Keratinocyte (primary cell): ENCODE measurements around a stretch of chr1.

DNA sequence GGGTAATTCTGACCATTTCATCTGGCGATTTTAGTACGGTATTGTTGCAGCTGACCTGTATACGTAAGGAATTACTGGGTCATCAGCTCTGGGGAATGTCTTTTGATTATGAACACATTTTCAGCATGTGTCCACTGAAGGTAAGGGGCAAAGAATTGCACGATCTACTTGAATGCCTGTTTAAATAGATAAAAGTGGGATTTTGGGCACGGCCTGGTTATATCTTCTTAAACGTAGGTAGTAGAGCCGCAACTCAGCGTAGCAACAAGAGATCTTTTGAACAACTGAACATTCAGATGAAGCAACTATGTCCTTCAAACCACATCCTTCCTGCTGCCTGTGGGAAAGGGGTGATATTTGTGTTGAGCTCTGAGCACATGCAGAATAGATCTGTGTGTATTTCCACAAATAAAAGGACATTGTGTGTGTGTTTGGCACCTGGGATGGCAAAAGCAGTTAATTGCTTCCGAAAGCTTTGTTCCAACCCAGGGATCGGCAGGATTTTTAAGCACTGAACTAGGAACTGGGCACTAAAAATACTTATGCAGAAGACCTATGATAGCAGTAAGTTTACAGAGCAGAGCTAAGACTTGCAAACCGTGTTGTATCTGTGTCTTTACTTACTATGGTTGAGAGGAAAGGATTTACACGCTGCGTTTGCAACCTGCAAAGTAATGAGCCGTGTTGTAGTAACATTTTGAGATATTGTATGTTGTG, 333.3 kb downstream of the CHRM3 start:
CAGE:
- cytosol, long polyA minus RNA: no peak
- cytosol, long polyA plus RNA: no peak
- long polyA plus RNA: no peak
- nucleus, long polyA minus RNA: no peak
- nucleus, long polyA plus RNA: no peak

DNA sequence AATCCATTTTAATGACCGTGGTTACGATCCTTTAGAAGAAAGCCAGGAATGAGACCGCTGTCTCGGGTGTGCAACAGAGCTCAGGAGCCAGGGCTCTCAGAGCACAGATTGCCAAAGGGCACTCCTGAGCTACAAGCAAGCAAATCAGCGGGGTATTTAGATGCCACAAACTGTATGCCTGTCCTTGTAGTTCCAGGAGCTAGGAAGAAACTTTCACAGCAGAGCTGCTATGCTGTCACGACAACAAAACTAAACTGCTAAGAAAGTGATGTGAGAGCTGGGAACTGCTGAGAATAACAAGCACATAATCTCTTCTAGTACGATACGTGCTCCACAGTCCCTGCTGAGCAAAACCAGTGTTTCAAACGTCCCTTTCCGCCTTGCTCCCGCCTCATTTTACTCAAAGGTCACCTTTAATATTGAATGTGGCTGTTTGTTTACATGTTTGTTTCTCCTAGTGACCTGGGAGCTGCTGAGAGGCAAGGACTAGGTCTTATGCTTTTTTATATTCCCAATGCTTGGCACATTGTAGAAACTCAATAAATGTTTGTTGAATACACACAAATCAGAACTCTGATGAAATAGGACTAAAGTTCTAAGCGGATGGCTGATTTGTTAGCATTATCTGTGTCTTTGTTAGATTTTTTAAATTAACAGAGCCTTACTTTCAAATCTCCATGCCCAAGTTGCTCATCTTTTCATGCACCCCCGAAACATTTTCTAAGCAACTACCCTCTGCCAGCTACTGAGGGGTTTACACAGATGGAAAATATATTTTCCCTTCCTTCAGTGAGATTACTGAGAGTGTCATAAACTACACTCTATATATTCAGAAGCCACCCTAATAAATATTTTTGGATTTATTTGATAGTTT, 14.6 kb downstream of the GREM2 start:
CAGE:
- cytosol, long polyA minus RNA: no peak
- cytosol, long polyA plus RNA: no peak
- long polyA plus RNA: no peak
- nucleus, long polyA minus RNA: no peak
- nucleus, long polyA plus RNA: no peak

DNA sequence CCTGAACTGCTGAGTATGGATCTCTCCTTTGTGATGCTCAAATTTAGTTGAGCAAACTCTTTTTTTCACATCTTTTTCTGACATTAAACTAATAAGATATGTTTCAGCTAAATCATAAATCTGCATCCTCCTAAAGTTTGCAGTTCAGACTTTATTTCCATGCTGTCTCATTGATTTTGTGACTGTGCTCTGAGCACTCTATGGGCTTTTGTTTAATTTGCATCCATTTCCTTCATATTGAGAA, 56.9 kb downstream of the WDR64 start:
CAGE:
- cytosol, long polyA minus RNA: no peak
- cytosol, long polyA plus RNA: no peak
- long polyA plus RNA: no peak
- nucleus, long polyA minus RNA: no peak
- nucleus, long polyA plus RNA: no peak

DNA sequence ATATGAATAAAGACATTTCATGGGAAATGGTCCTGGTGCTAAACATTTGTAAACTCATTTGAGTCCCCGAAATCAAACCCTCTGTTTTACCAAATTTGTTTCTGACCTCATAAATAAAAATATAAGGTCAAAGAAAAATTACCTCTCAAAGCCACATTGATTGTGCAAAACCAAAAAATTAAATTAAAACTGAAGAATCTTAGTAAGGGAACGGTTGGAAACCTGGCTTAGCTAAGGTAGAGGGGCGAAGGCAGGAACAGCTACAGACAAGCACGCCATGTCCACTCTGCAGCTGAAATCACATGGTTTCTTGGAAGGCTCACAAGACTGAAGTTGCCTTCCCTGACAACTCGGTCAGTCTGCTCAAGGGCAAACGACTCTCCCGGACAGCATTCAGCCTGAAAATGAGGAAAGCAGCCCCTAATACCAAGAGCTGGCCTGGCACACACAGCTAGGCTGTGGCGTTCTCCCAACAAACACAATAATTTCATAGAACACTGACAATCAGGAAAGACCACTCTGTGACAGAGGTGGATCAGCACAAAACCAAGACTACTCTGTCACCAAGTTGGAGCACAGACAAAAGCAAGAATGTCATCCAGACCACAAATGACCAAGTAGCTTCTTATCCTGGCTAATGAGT, 22.7 kb upstream of the BECN2 start:
CAGE:
- cytosol, long polyA minus RNA: no peak
- cytosol, long polyA plus RNA: no peak
- long polyA plus RNA: no peak
- nucleus, long polyA minus RNA: no peak
- nucleus, long polyA plus RNA: no peak

DNA sequence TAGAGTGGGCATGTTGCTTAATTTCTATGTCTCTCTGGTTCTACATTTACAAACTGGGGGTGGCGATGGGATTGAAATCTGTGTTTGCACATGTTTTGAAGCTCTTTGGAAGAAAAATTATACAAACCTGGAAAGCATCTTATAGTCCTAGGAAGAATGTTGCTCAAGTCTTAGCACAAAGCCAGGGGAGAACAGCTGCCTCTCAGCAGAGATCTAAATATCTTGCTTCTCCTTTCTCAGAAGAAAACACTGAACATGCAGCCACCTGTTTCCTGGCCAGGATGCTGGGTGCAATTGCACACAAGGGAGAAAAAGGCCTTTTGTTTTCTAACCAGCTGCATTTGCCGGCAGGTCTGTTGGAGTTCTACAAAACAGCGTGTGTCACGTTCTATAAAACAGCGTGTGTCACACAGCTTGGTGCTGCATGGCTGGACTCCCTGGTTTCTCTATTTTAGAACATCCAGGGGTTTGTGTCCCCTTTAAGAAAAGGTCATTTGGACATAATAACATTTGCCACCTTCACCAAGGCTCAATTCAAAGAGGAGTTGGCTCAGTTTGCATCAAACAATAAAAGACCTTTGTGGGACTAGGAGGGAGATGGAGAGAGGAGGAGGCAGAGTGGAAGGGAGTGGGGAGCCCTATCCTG, 259.6 kb upstream of the PLD5 start:
CAGE:
- cytosol, long polyA minus RNA: no peak
- cytosol, long polyA plus RNA: no peak
- long polyA plus RNA: no peak
- nucleus, long polyA minus RNA: no peak
- nucleus, long polyA plus RNA: no peak

CAGE:
- cytosol, long polyA minus RNA: no peak
- cytosol, long polyA plus RNA: no peak
- long polyA plus RNA: no peak
- nucleus, long polyA minus RNA: no peak
- nucleus, long polyA plus RNA: no peak
Observed at GRCh38 chr1:243185901-243186513, 69.1 kb downstream of the CEP170 start.

GRCh38 chr1:243240192-243240480, 14.9 kb downstream of the CEP170 start:
CAGE:
- cytosol, long polyA minus RNA: no peak
- cytosol, long polyA plus RNA: no peak
- long polyA plus RNA: no peak
- nucleus, long polyA minus RNA: no peak
- nucleus, long polyA plus RNA: no peak

GRCh38 chr1:243254249-243254871, 721 bp downstream of the CEP170 start:
CAGE:
- cytosol, long polyA minus RNA: no peak
- cytosol, long polyA plus RNA: no peak
- long polyA plus RNA: no peak
- nucleus, long polyA minus RNA: start-site peak on the minus strand at chr1:243254272-243254421, 15 reads
- nucleus, long polyA plus RNA: no peak

DNA sequence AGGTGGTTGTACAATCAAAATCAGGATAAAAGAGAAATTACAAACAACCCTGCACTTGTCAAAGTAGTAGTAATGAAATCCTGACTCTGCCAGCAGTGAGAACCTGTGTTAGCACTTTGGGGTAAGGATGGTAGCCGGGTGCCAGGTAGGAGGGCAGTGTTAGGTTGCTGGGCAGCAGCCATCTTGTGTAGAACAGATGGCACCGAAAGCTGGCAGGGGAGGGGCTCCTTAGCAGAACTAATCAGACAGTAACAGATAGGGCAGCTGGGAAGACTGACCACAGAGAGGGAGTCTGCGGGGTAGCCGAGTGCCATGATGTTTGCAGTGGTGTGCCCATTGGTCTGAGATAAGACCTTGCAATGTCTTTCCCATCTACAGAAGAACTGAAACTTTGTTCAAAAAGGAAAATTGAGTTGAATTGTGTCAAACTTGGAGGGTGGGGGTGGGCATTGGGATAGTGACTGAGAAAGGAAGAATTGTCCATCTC, 137.3 kb downstream of the SDCCAG8 start:
CAGE:
- cytosol, long polyA minus RNA: no peak
- cytosol, long polyA plus RNA: no peak
- long polyA plus RNA: no peak
- nucleus, long polyA minus RNA: no peak
- nucleus, long polyA plus RNA: no peak

GRCh38 chr1:243396630-243397357, 141.0 kb downstream of the SDCCAG8 start:
CAGE:
- cytosol, long polyA minus RNA: no peak
- cytosol, long polyA plus RNA: no peak
- long polyA plus RNA: no peak
- nucleus, long polyA minus RNA: no peak
- nucleus, long polyA plus RNA: no peak

GRCh38 chr1:243739455-243740219, 110.4 kb downstream of the AKT3 start:
CAGE:
- cytosol, long polyA minus RNA: no peak
- cytosol, long polyA plus RNA: no peak
- long polyA plus RNA: no peak
- nucleus, long polyA minus RNA: no peak
- nucleus, long polyA plus RNA: no peak

GRCh38 chr1:243848957-243849810, 859 bp downstream of the AKT3 start:
CAGE:
- cytosol, long polyA minus RNA: no peak
- cytosol, long polyA plus RNA: no peak
- long polyA plus RNA: no peak
- nucleus, long polyA minus RNA: no peak
- nucleus, long polyA plus RNA: no peak

DNA sequence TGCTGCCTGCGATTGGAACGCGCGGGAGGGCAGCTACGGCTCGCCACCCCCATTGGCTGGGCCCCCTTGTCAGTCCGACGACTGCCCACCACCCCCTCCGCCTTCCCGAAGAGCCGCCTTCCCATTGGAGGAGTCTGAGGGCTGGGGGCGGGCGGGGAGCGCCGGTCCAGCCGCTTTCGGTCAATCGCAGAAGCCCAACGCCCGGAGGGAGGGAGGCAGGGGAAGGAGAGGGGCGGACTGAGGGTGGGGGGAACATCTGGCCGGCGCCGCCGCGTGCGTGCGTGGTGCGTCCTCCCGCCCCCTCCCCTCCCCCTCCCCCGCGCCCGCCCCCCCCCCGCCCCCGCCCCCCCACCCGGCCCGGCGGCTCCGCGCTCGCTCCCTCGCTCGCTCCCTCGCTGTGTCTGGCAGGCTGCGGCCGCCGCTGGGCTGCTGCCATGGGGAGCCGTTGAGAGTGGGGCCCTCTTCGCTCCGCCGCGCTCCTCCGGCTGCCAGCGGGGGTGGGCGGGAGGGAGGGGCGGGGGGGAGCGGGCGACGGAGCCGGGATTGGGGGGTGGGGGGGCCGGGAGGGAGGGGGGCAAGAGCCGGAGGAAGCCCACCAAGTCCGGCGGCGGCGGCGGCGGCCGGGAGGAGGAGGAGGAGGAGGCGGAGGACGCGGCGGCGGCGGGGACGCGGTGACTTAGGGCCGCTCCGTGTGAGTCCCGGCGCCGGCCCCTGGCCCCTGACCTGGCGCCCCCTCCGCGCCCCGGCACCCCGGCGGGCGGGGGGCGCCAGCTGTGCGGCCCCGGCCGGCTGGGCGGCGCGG, 2.6 kb upstream of the ZBTB18 start:
CAGE:
- cytosol, long polyA minus RNA: no peak
- cytosol, long polyA plus RNA: no peak
- long polyA plus RNA: no peak
- nucleus, long polyA minus RNA: no peak
- nucleus, long polyA plus RNA: no peak

GRCh38 chr1:244154808-244155197, 103.7 kb downstream of the ZBTB18 start:
CAGE:
- cytosol, long polyA minus RNA: no peak
- cytosol, long polyA plus RNA: no peak
- long polyA plus RNA: no peak
- nucleus, long polyA minus RNA: no peak
- nucleus, long polyA plus RNA: no peak

DNA sequence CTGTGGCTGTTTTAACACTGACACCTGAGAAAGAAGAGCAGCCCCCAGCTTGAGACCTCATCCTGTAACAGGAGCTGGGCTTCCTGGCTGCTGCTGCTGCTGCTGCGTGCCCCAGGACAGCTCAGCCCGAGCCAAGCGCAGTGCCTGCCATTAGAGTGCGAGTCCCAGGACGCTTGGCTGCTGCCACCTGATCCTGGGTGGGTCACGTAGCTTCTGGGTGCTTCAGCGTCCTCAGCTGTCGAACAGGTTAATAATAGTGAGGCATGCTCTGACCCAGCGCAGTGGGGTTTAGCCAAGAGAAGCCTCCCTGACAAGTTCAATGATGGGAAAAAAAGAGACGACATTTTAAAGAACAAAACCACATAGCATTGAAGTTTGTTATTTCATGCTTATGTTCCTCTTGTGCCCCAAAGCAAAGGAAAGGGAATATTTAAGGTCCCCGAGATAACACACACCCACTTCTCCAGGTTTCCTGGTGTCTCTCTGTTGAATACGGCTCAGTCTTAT, 118.0 kb upstream of the C1orf100 start:
CAGE:
- cytosol, long polyA minus RNA: no peak
- cytosol, long polyA plus RNA: no peak
- long polyA plus RNA: no peak
- nucleus, long polyA minus RNA: no peak
- nucleus, long polyA plus RNA: no peak

GRCh38 chr1:244300789-244301396, 51.5 kb upstream of the C1orf100 start:
CAGE:
- cytosol, long polyA minus RNA: no peak
- cytosol, long polyA plus RNA: no peak
- long polyA plus RNA: no peak
- nucleus, long polyA minus RNA: no peak
- nucleus, long polyA plus RNA: no peak

GRCh38 chr1:244438998-244440345, 12.2 kb downstream of the ADSS2 start:
CAGE:
- cytosol, long polyA minus RNA: no peak
- cytosol, long polyA plus RNA: no peak
- long polyA plus RNA: no peak
- nucleus, long polyA minus RNA: no peak
- nucleus, long polyA plus RNA: no peak

GRCh38 chr1:244847551-244848615, 12.4 kb downstream of the COX20 start:
CAGE:
- cytosol, long polyA minus RNA: no peak
- cytosol, long polyA plus RNA: no peak
- long polyA plus RNA: no peak
- nucleus, long polyA minus RNA: no peak
- nucleus, long polyA plus RNA: no peak

DNA sequence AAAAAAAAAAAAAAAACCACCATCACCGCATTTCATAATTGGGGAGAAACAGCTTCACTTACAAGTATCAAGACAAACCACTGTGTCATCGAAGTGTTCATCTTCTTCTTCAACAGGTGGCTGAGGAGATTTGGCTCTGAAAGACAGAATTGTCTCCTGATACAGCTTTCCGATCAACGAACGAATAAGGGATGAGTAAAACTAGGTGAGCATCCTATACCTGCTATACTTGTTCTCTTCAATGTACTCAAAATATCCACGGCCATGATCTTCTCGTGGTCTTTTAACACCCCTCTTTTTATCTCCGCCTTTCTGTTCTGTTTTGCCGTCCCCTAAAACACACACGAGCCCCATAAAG, 2.0 kb downstream of the HNRNPU start:
CAGE:
- cytosol, long polyA minus RNA: start-site peak on the minus strand centred at position 193 of the sequence, 263 bp wide, 39 reads
- cytosol, long polyA plus RNA: start-site peak on the minus strand centred at position 313 of the sequence, 44 bp wide, 105 and 96 reads in 2 replicates
- long polyA plus RNA: no peak
- nucleus, long polyA minus RNA: no peak
- nucleus, long polyA plus RNA: start-site peak on the minus strand centred at position 281 of the sequence, 107 bp wide, 137 and 139 reads in 2 replicates

CAGE:
- cytosol, long polyA minus RNA: no peak
- cytosol, long polyA plus RNA: no peak
- long polyA plus RNA: no peak
- nucleus, long polyA minus RNA: no peak
- nucleus, long polyA plus RNA: no peak
Observed at GRCh38 chr1:244862757-244862911, 1.7 kb downstream of the HNRNPU start.